ENCODE measurements around the genes TRPM2, LRRC3, KRTAP10-1 and KRTAP10-5.

DNA sequence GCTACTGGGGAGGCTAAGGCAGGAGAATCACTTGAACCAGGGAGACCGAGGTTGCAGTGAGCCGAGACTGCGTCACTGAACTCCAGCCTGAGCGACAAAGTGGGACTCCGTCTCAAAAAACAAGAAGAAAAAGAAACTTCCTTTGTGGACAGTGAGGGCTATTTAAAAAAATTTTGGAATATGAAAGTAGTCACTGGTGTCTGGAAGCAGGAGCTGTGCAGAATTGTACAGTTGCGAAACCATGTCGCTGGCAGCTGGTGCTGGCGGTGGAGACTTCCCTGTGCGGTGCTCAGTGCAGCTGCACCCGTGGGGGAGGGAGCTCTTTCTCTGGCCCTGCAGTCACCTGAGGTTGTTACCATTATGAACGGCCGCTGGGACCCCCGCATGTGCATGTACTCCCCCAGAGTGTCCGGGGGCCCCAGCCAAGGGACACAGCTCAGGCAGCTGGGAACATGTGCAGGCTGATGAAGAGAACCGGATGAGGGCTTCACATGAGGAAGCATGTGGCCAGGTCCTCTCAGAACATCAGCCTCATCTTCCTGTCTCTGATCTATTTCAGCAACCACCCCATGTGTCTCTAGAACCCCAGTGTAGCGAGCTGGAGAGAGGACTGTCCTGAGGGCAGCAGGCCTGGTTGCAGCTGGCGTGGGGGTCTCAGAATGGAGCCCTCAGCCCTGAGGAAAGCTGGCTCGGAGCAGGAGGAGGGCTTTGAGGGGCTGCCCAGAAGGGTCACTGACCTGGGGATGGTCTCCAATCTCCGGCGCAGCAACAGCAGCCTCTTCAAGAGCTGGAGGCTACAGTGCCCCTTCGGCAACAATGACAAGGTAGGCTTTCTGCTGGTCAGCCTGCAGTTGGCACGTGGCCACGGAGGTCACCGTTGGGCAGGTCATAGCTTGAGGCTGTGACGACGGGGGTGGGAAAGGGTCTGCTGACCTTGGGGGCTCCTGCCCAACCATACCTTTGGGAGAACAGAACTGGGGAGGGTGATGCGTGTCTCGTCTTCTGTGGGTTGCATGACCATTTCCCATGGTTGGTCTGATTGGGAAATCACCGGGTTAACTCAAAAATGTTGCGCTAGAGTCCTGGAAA is at the start of gene TRPM2:
Gene TRPM2 (plus strand): TSS at position 580 of the 1,089 bp plus-strand sequence.
- RRBS, result 54% methylated on average over 2 of the region's 30 CpGs

- RRBS, result 5% methylated on average over 12 of the region's 44 CpGs
Observed at GRCh38 chr21:44455095-44455598, at the start of gene LRRC3. TSS of gene LRRC3 (plus strand) at chr21:44455510.

- RRBS, result no CpG with 5 or more reads among the region's 18 CpGs
Observed at GRCh38 chr21:44457461-44458320, 2.4 kb downstream of the LRRC3 start.

DNA sequence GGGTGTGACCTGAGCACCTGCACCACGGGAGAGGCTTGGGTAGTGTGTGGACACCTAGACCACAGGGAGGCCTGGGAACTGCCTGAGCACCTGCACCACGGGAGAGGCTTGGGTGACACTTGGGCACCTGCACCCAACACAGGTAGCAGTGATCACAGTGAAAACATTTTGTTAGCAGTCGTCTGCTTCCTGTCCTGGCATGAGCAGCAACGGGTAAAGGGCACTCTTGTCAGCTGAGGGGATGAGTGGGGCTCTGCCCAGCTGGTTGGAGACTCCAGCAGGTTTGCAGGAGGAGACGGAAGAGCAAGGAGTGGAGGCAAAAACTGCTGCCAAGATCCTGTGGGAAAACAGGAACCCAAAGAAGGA is 22.5 kb downstream of the LRRC3 start:
- RRBS, result no CpG with 5 or more reads among the region's 5 CpGs

GRCh38 chr21:44478161-44478839 is 23.0 kb downstream of the LRRC3 start:
- RRBS, result no CpG with 5 or more reads among the region's 16 CpGs

DNA sequence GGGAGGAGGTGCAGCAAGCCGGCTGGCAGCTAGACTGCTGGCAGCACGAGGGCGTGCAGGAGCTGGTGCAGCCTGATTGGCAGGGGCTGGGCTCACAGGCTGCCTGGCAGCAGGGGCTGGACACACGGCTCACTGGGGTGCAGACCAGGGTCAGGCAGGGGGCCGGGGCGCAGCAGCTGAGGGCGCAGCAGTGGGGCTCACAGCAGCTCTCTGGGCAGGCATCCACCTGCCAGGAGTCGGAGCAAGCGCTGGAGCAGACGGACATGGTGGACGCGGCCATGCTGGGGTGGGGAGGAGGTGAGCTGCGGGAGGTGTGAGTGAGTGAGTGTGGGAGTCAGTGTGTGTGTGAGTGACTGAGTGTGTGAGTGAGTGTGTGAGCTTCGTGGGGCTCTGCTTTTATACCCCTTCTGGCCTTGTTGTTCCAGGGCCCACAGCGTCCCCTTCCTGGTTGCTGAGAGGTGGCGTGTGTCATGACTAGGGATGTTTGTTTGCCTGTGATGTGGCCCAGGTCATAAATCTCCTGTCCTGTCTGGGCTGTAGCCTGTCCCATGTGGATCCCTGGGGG is at the start of gene KRTAP10-1:
Gene KRTAP10-1 (minus strand): TSS at position 325 of the 565 bp plus-strand sequence.
- RRBS, result no CpG with 5 or more reads among the region's 16 CpGs

GRCh38 chr21:44580249-44580926 is at the start of gene KRTAP10-5:
TSS of gene KRTAP10-5 (minus strand) at chr21:44580604.
- RRBS, result no CpG with 5 or more reads among the region's 21 CpGs

GRCh38 chr21:44709552-44709926 is 1.8 kb downstream of the TSPEAR start:
- RRBS, result no CpG with 5 or more reads among the region's 29 CpGs

GRCh38 chr21:44865289-44865682 is 8.2 kb downstream of the PTTG1IP start:
- RRBS, result no CpG with 5 or more reads among the region's 9 CpGs

DNA sequence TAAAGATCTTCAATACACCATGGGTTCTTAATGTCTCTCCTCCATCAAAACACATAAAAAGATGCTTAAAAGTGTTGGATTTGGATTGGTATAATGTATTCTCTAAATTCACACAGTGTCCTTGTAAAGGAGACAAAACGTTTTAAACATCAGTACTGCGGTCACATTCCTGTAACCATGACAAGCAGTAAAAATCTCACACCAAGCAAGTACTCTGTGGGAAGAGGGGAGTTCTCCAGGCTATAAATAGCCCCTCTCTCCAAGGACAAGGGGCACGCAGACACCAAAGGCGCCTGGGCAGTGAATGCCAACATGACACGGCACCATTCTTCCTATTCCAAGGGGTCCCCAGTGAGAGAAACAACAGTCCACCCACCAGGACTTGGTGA is 2.0 kb downstream of the PTTG1IP start:
- RRBS, result no CpG with 5 or more reads among the region's 5 CpGs

DNA sequence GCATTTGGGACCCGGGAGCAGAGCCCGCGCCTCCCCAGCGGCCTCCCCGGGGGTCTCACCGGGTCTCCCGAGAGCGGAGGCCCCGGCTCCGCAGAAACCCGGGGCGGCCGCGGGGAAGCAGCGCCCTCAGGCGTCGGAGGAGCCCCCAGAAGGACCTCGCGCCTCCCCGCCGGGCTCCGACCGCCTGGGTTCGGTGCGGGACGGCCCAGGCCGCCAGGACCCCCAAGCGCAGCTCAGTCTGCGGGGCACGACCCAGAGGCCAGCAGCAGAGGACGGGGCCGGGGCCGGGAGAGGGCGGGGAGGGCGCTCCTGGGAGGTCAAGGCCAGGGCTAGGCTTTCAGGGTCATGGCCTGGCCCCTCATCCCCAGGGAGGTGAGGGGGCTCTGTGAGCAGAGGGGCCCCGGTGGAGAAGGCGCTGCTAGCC is 7.1 kb upstream of the SLX9 start:
- RRBS, result 7% methylated on average over 24 of the region's 37 CpGs

DNA sequence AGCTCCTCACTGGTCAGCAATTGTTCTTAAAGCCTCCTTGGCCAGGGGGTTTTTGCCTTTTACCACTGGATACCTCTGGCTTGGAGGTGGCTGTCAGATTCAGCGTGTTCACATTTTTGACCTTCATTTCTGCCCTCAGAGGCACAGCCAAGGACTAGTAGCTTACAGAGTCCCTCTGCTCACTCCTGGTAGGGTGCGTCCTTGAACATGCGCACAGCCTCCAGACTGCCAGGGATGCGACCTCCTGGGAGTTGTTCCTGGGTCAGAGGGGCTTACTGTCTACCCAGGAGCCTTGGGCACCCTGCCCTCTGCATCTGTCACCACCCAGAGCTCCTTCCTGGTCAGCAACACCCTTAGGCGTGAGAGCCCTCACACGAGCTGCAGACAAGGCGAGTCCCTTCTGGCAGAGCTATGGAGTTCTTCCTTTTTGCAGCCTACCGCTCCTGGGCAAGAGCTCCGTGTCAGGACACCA is 1.7 kb downstream of the SLX9 start:
- RRBS, result no CpG with 5 or more reads among the region's 9 CpGs

- RRBS, result 8% methylated on average over 31 of the region's 42 CpGs
Observed at GRCh38 chr21:45074930-45075222, 496 bp downstream of the ADARB1 start.

DNA sequence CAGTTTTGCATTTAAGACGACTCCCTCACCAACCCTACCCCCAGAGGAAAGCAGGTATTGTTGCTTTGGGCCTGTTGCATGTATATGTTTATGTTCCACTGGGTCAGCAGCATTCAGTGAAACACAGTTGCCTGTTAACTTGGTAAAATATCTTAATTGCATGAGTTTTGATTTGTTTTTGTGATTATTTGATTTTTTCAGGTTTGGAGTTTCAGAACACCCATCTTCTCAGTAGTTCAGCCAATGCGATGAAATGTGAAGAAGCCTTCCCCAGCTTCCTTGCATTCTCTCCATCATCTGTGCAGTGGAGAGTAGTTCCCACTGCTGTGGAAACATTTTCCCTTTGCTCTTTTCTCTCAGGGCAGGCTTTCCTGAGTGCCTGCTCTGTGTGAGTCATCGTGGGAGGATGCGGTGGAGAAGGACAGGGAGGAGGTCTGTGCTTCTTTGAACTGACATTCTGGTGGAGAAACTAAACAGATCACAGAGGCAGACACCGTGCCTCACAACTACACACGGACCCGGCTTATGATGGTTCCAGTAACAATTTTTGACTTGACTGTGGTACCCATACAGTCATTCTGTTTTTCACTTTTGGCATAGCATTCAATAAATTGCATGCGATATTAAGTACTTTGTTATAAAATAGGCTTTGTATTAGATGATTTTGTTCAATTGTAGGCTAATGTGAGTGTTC is 6.6 kb downstream of the ADARB1 start:
- RRBS, result no CpG with 5 or more reads among the region's 8 CpGs

DNA sequence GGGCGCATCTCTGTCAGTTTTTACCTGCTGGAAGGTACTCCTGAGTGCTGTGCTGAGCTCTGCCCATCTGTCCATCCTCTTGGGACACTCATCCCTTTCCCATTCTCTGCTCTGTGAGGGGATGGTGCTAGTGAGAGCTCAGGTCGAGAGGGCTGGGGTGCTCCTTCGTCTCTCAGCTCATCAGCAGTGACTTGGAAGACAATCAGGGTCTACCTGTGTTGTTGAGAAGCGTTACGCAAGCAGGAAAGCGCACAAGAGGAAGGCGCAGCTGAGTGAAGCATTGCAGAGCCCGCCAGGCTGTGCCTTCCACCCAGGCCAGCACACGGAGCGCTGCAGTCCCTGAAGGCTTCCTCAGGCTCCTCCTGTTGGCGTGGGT is 36.4 kb downstream of the ADARB1 start:
- RRBS, result no CpG with 5 or more reads among the region's 11 CpGs

GRCh38 chr21:45138102-45138613 is 63.8 kb downstream of the ADARB1 start:
- RRBS, result no CpG with 5 or more reads among the region's 6 CpGs

DNA sequence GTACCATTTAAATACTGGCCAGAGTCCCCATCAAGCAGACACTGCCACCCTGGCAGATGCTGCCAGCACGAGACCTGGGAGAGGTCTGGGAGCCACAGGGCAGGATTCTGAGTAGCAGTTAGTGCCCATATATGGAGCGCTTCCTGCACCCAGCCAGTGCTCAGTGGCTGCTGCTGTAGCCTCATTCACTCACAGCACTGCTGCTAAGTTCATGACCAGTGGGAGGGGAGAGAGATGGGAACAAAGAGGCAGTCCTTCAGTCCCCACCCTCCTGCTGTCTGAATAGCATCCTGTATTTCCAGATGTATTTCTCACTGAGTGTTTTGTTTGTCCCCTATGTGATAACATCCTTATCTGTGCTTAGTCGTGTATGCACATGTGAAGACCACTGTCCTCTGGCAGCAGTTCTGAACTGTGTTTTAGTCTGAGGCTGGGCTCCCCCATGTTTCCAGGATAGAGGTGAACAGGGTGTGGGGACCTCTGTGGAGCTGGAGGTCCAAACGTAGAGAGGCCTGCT is 80.4 kb downstream of the ADARB1 start:
- RRBS, result no CpG with 5 or more reads among the region's 4 CpGs

DNA sequence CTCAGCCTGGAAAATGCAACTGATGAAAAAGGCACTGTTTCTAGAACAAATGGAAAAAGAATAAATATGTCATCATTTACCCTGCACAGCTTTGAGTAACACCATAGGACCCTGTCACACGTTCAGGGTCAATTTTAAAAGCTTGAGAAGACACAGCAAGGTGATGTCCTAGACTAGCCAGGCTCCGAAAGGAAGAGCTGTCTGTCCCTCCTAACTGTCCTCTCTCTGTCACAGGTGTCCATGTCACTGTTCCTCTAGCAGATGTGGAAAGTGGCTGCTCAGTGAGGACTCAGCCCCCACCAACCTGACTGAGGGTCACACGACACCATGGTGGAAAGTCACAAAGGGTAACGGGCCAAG is 23.7 kb downstream of the POFUT2 start:
- RRBS, result no CpG with 5 or more reads among the region's 4 CpGs

DNA sequence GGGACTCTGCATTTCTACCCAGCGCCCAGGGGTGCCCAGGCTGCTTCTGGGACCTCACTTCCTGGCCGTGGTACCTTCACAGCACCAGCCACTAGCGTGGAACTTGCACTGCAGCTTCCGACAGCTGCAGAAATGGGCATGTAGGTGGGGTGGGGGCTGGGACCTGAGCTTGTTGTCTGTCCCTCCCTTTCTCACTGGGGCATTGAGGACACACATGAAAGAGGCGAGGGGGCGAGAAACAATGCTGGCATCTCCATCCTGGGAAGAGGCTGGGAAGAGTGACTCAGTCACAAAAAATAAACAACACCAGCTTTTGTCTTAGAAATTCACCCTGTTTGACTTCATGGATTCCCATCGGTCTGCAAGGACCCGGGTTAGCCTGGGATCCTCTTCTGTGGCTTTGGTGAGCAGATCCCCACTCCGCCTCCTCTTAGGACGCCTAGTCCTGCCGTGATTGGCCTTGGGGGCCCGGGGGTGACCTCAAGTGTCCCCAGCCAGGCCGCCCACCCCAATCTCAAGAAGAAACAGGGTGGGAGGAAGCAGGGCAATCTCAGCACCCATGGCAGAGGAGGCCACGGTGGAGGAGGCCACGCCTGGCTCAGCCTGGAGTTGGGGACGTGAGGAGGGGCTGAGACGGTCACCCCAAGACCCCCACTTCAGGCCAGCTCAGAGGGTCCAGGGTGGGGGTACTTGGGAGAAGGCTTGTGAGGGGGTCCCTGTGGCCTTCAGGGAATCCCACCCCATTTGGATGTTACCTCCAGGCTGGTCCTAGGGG is 29.9 kb upstream of the POFUT2 start:
- RRBS, result 72% methylated on average over 4 of the region's 17 CpGs

DNA sequence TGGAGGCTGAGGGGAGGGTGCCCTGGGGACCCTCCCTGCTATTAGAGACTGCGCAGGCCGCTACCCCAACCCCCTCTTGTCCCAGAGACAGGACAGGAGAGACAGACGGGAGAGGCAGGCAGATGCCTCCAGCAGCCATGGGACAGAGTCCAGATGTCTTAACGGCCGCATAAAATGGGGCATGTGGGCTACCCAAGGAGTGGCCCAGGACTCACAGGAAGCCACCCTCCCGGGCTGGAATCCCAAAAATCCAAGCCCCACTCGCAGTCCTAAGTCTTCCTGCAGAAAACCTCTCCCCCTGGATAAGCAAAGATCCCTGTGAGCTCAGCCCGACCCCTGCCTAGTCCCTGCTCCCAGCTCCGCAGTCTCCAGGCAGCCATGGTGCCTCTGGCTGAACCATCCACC is 43.6 kb upstream of the COL18A1 start:
- RRBS, result no CpG with 5 or more reads among the region's 9 CpGs

Measured in CMK (cell line).